ENCODE measurements around the gene ECHDC3.

- PRO-cap = no peak
- RAMPAGE, long total RNA = no peak
These were observed 380.8 kb downstream of the GATA3 start for GRCh38 chr10:8435140-8435903.

DNA sequence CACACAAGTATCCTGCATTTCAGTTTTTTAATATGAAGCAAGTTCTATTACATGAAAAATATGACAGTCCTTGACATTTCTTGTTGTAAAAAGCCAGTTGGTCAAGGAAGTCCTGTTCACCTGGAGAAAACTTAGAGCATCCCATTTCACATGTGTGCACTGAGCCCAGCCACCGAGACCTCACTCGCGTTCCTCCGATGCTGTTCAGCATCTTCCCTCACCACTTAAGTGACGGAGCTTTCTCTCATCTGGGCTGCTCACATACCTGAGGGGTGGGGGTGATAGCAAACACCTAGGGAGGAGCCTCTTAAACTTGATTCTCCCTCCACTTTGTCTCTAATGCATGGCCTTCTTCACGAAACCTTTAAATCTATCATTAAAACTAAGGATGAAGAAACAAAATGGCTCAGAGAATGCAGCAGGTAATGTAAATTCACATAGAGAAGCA is 950.2 kb downstream of the GATA3 start:
- PRO-cap = no peak
- RAMPAGE, long total RNA = no peak

GRCh38 chr10:10803348-10803727 is 214.3 kb upstream of the CELF2 start:
- PRO-cap = no peak
- RAMPAGE, long total RNA = no peak

DNA sequence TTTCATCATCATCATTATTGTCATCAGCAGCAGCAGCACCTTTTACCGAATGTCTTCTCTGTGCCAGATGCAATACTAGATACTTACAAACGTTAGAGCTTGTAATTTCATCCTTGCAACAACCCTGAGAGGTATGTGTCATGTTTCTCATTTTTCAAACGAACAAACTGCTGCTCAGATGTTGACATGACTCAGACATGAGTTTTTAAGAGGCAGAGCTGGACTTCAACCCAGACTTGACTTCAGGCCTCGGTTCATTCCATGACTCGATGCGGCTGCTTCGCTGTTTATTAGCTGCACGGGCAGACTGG is 126.3 kb upstream of the CELF2 start:
- PRO-cap = no peak
- RAMPAGE, long total RNA = no peak

DNA sequence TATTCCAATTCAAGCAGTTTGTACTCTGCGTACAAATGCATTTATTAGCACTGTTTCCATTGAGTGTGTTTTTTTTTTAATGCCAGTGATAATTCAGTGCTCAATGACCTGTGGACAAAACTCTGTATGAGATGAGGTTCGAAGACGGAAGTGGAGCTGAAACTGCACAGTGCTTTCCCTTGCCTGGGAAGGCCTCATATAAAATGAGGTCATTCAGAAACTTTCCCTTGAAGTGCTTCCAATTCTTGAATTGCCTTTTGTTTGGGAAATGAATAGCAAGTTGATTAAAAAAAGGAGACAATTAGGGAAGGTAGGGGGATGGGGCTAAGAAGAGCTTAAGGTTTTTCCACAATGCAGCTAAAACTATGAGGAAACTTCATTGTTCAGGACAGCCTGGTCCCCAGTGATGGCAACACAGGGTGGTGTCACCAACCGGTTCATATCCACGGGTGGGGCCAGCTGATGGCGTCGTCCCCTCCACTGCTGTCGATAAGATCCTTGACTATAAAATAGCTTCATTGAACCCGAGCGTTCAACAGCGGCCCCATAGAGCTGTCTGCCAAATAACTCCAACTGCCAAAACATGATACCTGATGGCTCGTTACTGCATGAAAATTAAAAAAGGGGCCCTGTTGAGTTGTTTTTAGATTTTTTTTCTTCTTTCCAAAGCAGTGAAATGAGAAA is 3.0 kb upstream of the CELF2 start:
- PRO-cap = no peak
- RAMPAGE, long total RNA = no peak

DNA sequence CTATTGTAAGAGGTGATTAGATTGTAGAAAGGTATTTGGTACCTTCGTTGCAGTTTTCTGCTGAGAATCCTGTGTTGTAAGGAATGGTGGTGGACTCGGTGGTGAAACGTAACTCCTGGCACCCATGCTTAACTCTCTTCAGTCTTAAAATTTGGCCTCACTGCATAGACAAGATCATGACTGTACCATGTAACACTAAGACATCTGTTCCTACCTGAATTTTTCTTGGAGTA is 184.1 kb downstream of the CELF2 start:
- PRO-cap = no peak
- RAMPAGE, long total RNA = no peak

- PRO-cap = no peak
- RAMPAGE, long total RNA = no peak
These were observed 215.3 kb downstream of the CELF2 start for GRCh38 chr10:11232981-11233459.

- PRO-cap = no peak
- RAMPAGE, long total RNA = no peak
These were observed 216.9 kb downstream of the CELF2 start for GRCh38 chr10:11234639-11234843.

GRCh38 chr10:11236288-11236598 is 218.6 kb downstream of the CELF2 start:
- PRO-cap = no peak
- RAMPAGE, long total RNA = no peak

DNA sequence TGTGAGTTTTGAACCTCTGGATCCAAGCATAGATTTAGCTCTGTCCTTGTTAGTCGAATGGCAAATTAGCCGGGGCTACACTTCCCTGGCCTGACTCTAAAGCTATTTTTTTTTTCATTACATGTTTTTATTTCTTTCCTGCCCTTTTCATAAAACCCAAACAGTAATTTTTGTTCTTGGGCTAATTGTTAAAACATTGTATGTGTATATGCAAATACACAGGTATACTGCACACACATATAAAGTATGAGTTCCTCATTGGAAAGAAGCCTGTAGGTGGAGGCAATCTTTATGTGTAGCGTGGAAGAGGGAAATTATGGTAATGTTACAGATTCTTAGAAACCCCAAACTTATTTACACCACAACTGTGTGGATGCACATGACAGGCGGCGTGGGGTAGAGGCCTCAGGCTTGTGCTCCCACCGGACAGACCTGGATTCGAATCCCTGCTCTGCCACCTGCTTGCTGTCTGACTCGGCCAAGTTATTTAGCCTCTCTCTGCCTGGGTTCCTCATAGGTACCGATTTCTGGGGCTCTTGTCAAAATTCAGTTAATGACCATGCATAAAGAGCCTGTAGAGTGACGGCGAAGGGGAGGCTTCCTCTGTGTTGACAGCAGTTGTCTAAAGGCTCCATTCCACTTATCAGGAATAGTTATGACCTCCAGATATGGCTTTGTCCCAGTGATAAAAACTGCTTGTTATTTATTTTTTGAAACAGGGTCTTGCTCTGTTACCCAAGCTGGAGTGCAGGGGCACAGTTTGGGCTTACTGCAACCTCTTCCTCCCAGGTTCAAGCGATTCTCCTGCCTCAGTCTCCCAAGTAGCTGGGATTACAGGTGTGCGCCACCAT is 223.1 kb downstream of the CELF2 start:
- PRO-cap = no peak
- RAMPAGE, long total RNA = no peak

DNA sequence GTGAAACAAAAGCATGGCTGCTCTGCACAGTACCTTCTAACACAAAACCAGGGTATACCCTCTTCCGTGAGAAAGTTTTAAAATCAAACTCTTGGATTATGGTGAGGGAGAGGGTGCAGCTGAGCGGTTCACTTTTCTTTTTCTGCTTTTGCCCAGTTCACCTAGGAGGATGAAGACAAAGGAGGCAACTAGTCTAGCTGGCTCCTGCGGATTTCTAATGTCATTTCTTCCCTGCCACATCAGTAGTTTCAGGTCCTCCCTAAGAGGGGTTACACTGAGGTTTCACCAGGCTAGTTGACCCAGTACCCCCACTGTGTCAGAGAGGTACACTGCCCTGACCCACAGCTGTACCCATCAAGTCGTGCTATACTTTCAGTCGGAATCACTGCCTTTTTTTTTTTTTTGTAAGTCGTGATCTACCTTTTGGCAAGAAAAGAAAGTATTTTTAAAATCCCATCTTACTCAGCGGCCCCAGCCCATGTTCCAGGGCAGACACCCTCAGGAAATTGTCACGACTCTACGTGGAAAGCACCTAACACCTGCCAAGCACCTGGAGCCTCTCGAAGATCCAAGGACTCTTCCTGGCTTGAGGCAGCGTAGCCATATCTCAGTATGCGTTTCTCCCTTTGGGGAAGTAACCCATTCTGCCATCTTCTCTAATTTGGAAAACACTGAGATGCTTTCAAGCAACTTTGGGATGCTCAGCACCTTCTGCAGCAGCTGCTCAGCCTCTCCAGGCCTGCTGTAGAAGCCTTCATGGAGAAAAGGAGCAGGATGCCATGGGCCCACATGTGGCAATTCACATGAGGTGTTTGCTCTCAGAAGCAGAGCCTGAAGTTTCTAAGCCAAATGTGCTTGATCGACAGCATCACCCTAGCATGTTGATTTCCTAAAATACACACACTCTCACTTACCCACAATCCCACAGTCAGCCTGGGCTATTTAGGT is 243.6 kb downstream of the CELF2 start:
- PRO-cap = no peak
- RAMPAGE, long total RNA = no peak

- PRO-cap = no peak
- RAMPAGE, long total RNA = no peak
These were observed 289.1 kb downstream of the CELF2 start for GRCh38 chr10:11306766-11307122.

- PRO-cap = no peak
- RAMPAGE, long total RNA = no peak
These were observed 279.1 kb downstream of the USP6NL start for GRCh38 chr10:11332076-11333119.

- PRO-cap = no peak
- RAMPAGE, long total RNA = no peak
These were observed 198.4 kb downstream of the USP6NL start for GRCh38 chr10:11413092-11413393.

GRCh38 chr10:11493708-11494088 is 117.8 kb downstream of the USP6NL start:
- PRO-cap = no peak
- RAMPAGE, long total RNA = no peak

- PRO-cap = no peak
- RAMPAGE, long total RNA = no peak
These were observed 64.3 kb downstream of the USP6NL start for GRCh38 chr10:11546969-11547666.

GRCh38 chr10:11625078-11625465 is 13.6 kb upstream of the USP6NL start:
- PRO-cap = no peak
- RAMPAGE, long total RNA = no peak

DNA sequence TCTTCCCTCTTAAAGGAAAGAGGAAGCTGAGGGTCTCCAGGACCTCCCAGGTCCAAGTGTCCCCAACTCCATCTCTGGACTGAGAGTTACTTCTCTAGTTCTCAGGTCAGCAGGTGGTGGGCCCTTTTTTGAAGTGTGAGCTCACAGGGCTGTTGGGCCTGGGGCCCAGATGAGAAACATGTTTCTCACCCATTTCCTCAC is 38.0 kb upstream of the USP6NL start:
- PRO-cap = no peak
- RAMPAGE, long total RNA = no peak

DNA sequence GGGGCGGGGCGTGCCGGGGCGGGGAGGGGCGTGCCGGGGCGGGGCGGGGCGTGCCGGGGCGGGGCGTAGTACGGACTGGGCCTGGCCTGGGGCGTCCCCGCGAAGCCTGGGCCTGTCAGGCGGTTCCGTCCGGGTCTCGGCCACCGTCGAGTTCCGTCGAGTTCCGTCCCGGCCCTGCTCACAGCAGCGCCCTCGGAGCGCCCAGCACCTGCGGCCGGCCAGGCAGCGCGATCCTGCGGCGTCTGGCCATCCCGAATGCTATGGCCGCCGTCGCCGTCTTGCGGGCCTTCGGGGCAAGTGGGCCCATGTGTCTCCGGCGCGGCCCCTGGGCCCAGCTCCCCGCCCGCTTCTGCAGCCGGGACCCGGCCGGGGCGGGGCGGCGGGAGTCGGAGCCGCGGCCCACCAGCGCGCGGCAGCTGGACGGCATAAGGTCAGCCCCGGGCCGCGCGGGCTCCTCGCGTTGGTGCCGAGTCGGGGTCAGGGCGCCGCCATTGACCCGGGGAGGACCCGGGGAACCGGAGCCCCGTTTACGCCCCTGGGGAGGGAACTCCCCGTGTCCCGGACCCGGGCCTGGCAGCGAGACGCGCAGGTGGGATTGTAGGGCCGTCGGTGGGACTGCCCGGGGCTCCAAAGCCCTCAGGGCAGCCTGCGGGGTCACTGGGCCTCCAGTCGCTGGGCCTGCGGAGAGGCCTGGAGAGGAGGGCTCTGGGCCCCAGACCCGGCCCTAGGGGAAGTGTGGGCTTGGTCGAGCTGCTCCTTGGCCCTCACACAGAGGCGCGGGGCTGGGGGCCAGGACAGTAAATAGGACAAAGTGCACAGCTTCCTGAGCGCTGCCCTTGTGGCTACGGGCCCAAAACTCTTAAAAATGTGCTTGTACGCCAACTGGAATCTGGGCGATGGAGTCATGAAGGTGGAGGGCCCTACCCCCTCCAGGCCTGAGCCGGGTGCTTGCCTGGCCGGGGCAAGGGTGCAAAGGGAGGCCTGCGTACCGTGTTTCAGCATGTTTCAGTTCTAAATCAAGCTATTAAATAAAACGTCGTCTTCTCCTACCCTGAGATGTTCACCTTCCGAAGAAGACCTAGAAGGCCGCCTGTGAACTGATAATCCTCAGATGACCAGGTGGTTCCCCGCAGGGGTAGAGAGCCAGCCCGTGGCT is at the start of gene ECHDC3:
ECHDC3 (plus strand) TSS at position 66 of the 1,156 bp plus-strand sequence.
- PRO-cap = no peak
- RAMPAGE, long total RNA = no peak

DNA sequence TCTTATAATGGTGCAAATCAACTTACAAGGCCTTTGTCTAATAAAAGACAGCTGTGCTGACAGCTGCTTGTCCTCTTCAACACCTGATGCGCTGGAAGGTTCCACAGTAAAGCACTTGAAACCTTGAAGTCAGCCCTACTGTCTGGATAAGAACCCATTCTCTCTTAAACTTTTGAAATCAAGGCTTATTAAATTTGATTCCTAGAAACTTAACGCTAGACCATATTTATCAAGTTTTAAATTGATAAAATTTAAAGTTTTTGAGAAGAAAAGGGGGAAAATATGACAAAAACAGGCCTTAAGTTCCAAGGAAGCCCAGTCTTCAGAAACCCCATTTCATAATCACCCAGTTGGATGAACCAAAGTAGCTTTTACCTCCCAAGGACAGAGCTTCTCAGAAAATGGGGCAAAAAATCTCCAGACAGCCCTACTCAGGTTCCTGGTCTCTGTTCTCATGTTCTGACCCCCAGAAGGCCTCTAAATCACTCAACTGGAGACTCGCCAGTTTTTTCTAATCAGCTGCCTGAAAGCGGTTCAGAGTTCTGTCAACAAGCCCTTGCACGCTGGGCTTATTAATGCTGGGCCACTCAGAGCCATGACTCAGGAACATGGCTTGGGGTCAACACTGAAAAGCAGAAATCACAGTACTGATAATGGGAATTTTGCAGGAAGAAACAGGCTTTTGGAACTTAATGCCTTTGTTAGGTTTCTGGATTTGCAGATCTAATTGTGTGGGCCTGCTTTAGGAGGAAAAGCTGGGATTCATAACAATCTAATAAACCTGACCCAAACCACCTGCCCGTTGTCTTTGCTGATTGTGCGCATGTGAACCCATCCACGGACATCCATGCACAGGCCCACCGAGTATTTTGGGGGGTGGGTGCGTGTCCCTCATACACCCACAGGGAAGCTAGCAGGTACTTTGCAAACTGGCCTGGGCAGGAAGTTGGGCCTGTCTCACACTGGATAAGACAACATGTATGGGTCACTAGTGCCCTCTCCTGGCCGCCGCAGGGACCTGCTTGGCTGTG is 15.2 kb downstream of the ECHDC3 start:
- PRO-cap = no peak
- RAMPAGE, long total RNA = no peak

All from Karpas-422 (cell line).